Diencephalon (tissue), 2 donors: Measurements from ENCODE around the genes PCDHA3, PCDHA12, PCDHB16, PCDHB13 and PCDHB15.

DNA sequence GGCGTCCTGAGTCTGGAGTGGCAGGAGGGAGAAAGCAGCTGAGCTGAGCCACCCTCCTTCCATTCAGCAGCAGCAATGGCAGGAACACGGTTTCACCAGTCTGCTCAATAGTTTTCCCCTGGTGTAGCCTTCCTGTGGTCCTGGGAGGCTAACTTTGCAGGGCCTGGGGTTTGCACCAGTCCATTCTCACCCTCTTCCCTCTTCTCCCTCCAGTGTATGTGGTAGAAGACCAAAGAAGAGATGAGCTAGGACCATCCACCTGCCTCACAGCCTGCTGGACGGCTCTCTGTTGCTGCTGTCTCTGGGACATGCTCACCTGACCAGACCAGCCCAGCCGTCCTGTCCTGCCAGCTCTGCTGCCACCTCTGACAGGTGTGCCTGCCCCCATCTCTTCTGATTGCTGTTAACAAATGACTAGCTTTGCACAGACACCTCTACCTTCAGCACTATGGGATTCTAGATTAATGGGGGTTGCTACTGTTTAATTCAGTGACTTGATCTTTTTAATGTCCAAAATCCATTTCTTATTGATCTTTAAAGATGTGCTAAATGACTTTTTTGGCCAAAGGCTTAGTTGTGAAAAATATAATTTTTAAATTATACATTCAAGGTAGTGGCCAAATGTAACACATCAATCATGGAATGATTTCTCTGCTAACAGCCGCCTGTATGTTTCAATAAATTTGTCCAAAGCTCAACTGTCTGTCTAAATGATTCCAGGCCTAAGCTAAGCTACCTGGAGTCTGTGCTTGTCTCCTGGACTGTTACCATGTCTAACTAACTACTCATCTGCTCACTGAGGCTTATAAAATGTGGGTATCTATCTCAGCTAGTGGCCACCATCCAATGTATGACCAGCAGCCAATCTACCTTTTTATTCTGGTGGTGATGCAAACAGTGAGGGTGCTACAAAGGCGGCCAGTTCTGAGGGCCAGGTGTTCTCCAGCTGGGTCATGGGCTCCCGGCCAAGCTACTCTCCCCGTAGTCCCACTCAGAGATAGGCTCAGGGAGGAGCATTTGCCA, 59.5 kb downstream of the PFDN1 start:
- RAMPAGE, long total RNA = no peak

DNA sequence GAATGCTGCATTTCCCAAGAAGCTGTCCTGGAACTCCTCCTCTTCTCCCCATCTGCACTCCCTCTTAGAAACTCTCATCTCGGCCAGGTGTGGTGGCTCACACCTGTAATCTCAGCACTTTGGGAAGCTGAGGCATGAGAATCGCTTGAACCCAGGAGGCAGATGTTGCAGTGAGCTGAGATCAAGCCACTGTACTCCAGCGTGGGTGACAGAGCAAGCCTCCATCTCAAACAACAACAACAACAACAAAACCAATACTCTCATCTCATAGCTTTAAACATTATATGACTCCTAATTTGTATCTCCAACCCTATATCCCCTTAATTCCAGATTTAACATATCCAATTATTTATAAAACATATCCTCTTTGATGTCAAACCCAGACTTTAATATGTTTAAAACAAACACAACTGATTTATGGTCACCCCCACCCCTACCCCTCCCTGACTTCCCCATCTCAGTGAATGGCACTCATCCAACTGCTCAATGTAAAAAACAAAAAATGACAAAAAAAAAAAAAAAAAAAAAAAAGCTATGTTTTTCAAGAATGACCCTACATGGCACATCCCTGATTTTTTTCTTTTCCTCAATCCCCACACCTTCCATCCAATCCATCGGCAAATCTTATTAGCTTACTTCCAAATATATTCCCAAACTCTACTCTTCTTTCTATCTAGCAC, 46.6 kb downstream of the PFDN1 start:
- RAMPAGE, long total RNA = no peak

- RAMPAGE, long total RNA = no peak
Observed at GRCh38 chr5:140261711-140262222, 41.1 kb downstream of the PFDN1 start.

DNA sequence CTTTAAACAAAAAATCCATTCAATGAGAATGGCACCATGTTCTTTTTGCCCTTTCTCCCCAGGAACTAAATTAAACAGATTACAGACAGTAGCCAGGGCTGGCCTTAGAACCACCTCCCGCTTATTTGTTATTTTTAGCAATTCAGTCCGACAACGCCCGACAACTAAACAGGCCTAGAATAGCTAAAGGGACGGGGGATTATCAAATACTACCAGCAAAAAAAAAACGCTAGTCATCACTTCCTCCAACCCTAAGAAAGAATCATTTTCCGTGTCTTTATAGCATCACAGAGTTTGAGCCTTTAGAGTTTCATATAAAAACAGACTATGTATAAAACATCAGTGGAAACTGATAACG, 35.4 kb downstream of the PFDN1 start:
- RAMPAGE, long total RNA = no peak

DNA sequence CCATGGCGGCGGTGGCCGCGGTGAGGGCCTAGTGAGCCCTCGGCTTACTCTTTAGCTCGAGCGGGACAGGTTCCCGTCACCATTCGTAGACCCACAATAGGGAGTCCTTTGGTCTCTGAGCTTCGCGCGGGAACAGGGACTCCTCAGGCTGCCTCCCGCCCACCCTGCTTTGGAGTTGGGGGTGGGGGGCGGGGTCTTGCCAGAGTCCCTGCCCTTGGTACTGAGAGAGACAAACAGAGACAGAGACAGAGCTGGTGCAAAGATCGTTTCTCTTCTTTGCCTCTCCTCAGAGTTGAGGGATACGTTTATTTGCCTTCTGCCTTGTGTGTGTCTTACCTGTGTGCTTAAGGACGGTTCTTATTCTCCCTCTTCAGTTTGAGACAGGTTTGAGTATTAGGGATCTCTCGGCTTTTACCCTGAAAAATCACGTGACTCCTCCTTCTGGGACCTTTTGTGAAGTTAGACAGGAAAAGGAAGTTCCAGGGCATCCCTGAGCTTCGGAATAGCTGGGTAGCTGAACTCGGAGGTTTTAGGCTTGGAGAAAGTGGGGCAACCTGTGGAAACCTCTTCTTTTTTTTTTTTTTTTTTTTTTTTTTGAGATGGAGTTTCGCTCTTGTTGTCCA, 873 bp downstream of the ANKHD1 start:
- RAMPAGE, long total RNA = no peak

GRCh38 chr5:140457606-140457903, 55.9 kb downstream of the ANKHD1 start:
- RAMPAGE, long total RNA = no peak

GRCh38 chr5:140506825-140507024, 40.7 kb upstream of the EIF4EBP3 start:
- RAMPAGE, long total RNA = no peak

DNA sequence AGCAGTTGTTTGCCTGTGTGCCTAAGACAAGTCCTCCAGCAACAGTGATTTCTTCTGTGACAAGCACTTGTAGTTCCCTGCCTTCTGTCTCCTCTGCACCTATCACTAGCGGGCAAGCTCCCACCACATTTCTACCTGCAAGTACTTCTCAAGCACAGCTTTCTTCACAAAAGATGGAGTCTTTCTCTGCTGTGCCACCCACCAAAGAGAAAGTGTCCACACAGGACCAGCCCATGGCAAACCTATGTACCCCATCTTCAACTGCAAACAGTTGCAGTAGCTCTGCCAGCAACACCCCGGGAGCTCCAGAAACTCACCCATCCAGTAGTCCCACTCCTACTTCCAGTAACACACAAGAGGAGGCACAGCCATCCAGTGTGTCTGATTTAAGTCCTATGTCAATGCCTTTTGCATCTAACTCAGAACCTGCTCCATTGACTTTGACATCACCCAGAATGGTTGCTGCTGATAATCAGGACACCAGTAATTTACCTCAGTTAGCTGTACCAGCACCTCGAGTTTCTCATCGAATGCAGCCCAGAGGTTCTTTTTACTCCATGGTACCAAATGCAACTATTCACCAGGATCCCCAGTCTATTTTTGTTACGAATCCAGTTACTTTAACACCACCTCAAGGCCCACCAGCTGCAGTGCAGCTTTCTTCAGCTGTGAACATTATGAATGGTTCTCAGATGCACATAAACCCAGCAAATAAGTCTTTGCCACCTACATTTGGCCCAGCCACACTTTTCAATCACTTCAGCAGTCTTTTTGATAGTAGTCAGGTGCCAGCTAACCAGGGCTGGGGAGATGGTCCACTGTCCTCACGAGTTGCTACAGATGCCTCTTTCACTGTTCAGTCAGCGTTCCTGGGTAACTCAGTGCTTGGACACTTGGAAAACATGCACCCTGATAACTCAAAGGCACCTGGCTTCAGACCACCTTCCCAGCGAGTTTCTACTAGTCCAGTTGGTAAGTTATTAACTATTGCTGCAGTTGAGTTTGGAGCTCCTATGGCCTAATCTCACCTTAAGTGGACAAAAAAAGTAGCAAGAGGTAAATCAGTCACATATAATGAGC, 18.3 kb upstream of the EIF4EBP3 start:
- RAMPAGE, long total RNA = no peak

GRCh38 chr5:140547781-140548832, 645 bp downstream of the EIF4EBP3 start:
- RAMPAGE, long total RNA = no peak

GRCh38 chr5:140550566-140551498, 3.4 kb downstream of the EIF4EBP3 start:
- RAMPAGE, long total RNA = no peak

DNA sequence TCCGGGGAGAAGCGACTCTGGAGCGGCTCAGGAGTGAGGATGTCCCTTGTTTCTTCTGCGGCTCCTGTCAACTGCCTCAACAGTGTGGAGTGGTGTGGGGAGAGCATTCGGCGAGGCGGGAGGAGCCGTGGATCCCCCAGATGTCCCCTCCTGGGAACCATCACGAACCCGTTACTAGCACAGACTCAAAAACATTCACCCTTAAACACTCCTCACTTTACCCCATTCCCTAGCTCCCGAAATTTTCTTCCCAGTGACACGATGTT, 227 bp downstream of the SLC35A4 start:
- RAMPAGE, long total RNA = no peak

DNA sequence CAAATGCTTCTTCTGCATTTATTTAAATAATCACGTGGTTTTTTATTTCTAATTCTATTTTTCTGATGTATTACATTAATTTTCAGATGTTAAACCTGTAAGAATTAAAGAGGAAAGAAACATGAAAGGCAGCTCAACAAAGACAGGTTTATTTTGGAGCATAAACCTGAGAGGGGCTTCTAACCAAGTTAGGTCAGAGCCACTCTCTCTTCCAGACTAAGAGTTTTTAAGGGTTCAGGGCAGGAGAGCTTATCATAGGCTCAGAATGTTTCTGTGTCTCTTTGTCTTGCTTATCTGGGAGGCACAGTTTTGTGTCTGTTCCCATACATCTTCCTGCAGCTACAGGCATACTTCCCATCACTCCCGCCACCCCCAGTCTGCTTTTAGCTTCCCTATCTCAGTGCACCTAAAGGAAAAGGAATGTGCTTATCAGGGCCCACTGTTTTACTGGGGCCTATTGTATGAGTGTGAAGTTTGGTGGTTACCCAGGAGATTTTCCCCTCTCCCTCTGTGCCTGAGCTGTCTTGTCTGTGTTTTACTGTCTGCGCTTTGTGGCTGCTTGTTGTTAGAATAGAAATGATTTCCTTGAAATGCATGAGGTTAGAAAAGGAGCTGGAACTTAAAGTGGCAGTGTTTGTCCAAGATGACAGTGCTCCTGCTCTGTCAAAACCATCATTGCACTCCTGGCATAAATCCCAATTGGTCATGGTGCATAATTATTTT, 21.9 kb downstream of the CD14 start:
- RAMPAGE, long total RNA = no peak

GRCh38 chr5:140708090-140708725, 8.0 kb downstream of the ZMAT2 start:
- RAMPAGE, long total RNA = no peak

DNA sequence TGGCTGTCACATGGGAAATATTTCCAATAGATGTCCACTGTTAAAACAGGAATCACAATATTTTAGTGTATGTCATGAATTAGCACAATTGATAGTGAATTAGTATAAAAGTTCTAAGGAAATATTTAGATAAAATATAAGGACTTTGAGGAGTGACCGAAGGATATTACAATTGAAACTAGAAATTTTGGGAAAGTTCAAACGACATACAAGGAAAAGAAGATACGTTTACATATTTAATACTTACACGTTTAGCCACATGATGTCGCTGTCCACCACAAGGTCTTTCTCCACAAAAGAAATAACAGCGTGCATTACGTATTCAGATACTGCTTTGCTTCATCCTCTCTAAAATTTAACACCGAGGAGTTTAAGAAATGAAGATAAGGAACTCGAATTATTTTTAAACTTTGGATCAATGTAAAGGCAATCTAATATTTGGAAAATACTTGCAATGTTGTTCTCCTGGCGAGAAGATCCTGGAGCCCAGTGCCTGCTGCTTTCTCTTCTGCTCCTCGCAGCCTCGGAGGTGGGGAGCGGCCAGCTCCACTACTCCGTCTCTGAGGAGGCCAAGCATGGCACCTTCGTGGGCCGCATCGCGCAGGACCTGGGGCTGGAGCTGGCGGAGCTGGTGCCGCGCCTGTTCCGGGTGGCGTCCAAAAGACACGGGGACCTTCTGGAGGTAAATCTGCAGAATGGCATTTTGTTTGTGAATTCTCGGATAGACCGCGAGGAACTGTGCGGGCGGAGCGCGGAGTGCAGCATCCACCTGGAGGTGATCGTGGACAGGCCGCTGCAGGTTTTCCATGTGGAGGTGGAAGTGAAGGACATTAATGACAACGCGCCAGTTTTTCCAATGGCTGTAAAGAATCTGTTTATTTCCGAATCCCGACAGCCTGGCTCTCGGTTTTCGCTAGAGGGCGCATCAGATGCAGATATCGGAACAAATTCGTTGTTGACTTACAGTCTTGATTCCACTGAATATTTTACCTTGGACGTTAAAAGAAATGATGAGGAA, at the start of gene PCDHA3:
PCDHA3 (plus strand) TSS at position 314 of the 1,018 bp plus-strand sequence.
- RAMPAGE, long total RNA = no peak

- RAMPAGE, long total RNA = no peak
Observed at GRCh38 chr5:140875063-140876250, at the start of gene PCDHA12. TSS of gene PCDHA12 (plus strand) at chr5:140875308.

DNA sequence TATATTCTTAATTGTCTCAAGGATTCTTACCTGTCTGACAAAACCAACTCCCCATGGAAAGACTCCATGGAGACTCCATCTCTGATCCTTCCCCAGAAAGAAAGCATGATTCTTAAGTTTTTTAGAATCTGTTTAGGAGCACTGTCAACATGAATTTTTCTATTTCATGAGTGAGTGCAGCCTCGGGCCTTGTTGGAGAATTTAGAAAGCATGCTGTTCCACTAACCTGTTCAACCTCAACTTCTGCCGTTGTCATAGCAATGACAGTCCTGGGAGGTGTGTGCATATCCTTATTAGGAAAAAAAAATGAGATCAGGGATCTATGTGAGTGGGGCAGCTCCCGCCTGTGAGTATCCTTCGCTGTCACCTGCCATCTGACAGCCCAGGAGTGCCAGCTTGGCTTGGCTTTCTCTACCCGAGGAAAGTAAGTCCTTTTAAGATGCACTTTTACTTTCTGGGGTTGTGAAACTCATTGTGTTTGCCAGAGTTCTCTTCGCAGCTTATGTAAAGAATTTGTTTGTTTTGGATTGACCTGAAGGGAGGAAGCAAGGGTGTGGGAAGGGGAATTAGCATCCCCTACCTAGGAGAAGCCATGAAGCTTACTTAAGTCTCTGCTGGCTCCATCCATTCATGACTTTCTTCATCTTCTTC, 21.8 kb downstream of the PCDHAC2 start:
- RAMPAGE, long total RNA = no peak

GRCh38 chr5:141182246-141182870, at the start of gene PCDHB16:
TSS of gene PCDHB16 (plus strand) at chr5:141182387.
- RAMPAGE, long total RNA = no peak

DNA sequence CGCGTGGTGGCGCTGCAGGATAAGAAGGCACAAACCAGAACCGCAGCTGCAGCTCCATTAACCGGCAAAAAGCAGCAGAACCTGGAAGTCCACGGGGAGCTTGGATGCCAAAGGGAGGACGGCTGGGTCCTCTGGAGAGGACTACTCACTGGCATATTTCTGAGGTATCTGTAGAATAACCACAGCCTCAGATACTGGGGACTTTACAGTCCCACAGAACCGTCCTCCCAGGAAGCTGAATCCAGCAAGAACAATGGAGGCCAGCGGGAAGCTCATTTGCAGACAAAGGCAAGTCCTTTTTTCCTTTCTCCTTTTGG, at the start of gene PCDHB13:
PCDHB13 (plus strand) TSS at position 49 of the 317 bp plus-strand sequence.
- RAMPAGE, long total RNA = no peak

- RAMPAGE, long total RNA = no peak
Observed at GRCh38 chr5:141234094-141234707, 11.0 kb upstream of the PCDHB15 start.

DNA sequence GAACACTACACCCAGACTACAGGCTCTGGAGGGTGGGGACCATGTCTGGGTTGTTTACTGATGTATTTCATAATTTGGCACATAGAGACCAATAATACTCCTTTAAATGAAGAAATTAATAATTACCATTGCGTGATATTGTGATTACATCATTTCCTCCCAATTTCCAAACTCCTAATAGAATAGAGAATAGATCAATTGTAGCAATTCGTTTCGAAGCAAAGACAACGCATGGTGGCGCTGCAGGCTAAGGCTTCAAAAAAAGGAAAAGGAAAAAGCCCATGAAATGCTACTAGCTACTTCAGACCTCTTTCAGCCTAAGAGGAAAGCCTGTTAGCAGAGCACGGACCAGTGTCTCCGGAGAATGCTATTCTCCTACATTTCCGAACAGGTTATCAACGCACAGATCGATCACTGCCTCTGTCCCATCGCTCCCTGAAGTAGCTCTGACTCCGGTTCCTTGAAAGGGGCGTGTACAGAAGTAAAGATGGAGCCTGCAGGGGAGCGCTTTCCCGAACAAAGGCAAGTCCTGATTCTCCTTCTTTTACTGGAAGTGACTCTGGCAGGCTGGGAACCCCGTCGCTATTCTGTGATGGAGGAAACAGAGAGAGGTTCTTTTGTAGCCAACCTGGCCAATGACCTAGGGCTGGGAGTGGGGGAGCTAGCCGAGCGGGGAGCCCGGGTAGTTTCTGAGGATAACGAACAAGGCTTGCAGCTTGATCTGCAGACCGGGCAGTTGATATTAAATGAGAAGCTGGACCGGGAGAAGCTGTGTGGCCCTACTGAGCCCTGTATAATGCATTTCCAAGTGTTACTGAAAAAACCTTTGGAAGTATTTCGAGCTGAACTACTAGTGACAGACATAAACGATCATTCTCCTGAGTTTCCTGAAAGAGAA, at the start of gene PCDHB15:
PCDHB15 (plus strand) TSS at position 304 of the 898 bp plus-strand sequence.
- RAMPAGE, long total RNA = no peak